GM23338 (cell line): Measurements from ENCODE around the genes ARHGDIG and RHBDL1.

GRCh38 chr16:25920-26339, 27.5 kb downstream of the POLR3K start:
- PRO-cap, result no peak
- RAMPAGE, long total RNA, result no peak

GRCh38 chr16:74818-75291, 2.4 kb upstream of the RHBDF1 start:
- PRO-cap, result bidirectional peak, plus-strand start at chr16:74929, minus-strand start at chr16:74713; unidirectional peak, minus-strand start at chr16:75184
- RAMPAGE, long total RNA, result no peak

- PRO-cap, result no peak
- RAMPAGE, long total RNA, result no peak
Measured at GRCh38 chr16:227165-227863, 1.9 kb downstream of the LUC7L start.

DNA sequence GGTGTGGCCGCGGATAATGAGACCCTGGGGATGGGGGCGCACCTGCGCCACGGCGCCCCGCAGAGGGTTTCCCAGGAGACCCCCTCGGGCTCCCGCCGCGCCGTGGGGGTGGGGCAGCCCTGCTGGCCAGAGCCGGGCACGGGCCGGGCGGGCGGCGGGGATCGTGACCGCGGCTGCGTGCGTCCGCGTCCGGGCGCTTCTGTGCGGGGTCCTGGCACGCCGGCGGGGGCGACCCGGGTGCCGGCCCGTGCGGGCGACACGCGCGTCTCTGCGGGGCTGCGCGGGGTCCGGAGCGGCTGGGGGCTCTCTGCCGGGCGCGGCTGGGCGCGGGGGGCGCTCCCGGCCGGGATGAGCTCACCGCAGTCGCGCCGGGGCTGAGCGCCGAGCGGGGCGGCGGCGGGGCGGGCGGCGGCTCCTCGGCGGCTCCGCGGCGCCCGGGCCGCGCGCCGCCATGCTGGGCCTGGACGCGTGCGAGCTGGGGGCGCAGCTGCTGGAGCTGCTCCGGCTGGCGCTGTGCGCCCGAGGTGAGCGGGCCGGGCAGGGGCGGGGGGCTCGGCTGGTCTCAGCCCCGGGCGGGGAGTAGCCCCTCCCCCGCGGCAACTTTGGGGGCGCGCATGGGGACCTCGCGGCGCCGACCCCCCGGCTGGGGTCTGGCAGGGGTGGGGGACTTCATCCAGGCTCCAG, at the start of gene ARHGDIG:
TSS of gene ARHGDIG (plus strand) at position 362 of the 684 bp plus-strand sequence.
- PRO-cap, result bidirectional peak, plus-strand start at position 129 of the sequence, minus-strand start outside the sequence
- RAMPAGE, long total RNA, result no peak

DNA sequence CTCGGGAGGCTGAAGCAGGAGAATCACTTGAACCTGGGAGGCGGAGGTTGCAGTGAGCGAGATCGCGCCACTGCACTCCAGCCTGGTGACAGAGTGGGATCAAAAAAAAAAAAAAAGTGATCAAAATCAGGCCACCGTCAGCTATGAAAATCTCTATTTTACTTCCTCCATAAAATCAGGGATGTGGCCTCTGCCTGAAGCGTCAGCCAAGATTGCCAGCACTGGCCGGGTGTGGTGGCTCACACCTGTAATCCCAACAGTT, 26.0 kb downstream of the AXIN1 start:
- PRO-cap, result no peak
- RAMPAGE, long total RNA, result no peak

GRCh38 chr16:330089-330737, 22.3 kb downstream of the AXIN1 start:
- PRO-cap, result no peak
- RAMPAGE, long total RNA, result no peak

DNA sequence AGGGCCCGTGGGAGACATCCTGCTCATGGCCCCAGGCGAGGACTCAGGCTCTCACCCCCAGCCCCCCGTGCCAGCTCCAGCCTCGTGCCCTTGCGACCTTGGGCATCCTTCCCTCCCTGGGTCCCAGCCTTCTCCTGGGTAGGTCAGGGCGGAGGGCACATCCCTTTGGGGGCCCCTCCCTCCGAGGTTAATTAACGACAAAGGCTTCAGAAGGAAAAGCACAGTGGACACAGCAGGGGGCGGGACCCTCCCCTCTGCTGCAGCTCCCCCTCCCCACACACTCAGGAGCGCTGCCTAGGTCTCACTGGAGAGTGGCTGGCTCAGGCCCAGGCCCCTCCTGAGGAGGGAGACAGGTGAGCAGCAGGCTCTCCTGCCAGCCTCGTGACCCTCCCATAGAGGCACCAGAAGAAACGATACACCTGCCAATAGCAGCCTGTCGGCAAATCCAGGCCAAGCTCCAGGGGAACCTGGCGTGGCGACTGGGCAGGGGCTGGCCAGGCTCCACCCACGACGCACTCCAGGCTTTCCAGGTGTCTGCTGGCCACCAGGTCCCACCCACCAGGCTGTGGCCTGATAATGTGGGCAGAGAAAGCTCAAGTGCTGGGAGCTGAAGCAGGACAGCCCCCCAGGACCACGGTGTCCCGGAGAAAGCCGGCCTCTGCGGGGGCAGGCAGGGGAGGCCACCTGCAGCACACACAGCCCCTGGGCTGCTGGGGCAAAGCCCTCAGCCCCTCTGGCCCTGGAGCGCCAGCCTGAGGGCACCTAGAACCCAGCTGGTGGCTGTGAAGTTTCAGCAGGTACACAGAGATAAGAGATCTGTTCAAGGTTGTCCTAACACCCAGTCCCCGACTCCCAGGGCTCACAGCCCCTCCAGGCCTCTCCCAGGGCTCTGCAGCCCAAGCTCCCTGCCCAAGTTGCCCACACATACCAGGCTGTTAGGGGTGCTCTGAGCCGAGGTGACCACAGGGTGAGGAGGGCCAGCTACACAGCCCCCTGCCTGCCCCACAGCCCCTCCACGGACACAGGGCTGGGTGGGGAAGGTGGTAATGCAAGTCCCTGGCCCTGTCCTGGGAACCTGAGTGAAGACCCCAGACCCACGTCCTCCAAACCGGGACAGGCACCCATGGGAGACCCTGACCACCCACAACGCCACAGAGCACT, 2.5 kb downstream of the PGAP6 start:
- PRO-cap, result no peak
- RAMPAGE, long total RNA, result no peak

- PRO-cap, result no peak
- RAMPAGE, long total RNA, result no peak
Measured at GRCh38 chr16:474349-475028, 49.0 kb downstream of the RAB11FIP3 start.

DNA sequence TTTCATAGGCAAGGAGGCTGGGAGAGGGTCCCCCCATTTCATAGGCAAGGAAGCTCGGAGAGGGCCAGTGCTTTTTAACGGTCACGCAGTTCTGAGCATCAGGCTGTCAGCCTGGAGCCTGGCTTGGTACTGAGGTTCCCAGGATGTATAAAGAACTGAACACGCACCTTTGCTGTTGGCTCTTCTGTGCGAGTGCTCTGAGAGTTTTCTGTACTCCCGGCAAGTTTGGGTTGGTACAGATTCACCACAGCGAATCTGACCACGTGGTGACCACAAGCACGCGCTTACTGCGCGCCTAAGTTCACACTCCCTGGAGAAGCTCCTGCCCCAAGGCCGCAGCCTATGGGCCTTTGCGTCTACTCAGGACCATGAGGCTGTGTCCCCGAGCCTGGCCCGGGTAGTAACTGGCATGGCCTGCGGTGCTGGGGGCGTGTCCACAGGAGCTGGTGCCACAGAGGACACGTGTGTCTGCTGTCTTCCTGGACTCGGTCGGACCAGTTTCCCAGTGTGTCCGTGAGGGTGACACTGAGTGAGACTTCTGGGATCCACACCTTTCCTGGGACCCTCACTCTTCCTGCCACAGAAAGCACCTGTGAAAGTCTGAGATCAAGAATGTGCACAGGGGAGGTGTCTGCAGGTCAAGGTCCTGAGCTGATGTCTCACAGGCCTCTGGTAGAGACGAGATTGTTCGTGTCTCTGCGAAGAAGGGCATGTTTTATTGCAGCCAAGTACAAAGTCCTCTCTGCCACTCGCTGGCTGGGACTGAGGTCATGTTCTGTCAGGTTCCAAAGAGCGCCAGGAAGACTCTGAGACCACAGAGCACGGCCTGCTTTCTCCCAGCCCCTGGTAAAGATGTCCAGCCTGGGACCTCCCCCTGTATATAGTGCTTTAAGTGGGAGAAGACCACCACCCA, 25.3 kb upstream of the CAPN15 start:
- PRO-cap, result no peak
- RAMPAGE, long total RNA, result no peak

GRCh38 chr16:526315-527003, 1.1 kb upstream of the CAPN15 start:
- PRO-cap, result bidirectional peak, plus-strand start at chr16:526916, minus-strand start at chr16:526940
- RAMPAGE, long total RNA, result no peak

DNA sequence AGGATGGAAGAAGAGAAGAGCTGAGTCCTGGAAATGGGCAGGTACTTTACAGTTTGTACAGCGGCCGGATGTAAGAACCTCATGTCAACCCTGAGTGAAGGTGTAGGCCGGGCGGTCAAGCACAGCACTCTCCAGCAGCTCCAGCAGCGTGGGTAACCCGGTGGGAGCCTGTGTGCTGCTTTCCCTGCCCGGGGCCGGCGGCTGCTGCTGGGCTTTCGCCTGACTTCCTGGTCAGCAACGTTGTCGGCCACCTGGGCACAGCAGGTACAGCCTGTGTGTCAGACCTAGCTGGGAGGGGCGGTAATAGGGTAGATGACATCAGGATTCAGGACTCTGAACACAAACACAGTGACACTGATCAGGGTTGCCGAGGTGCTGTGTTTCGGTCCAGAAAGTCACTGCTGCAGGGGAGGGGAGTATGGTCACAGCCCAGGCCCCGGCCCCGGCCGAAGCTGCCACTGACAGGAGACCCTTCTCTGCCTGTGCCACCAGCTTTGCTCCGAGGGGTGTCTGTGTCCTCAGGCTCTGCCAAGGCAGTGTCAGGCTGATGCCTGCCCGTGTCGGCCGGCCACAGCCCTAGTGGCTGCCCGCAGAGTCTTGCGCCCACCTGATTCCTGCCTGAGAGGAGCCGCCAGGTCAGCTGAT, 9.0 kb downstream of the RAB40C start:
- PRO-cap, result no peak
- RAMPAGE, long total RNA, result no peak

DNA sequence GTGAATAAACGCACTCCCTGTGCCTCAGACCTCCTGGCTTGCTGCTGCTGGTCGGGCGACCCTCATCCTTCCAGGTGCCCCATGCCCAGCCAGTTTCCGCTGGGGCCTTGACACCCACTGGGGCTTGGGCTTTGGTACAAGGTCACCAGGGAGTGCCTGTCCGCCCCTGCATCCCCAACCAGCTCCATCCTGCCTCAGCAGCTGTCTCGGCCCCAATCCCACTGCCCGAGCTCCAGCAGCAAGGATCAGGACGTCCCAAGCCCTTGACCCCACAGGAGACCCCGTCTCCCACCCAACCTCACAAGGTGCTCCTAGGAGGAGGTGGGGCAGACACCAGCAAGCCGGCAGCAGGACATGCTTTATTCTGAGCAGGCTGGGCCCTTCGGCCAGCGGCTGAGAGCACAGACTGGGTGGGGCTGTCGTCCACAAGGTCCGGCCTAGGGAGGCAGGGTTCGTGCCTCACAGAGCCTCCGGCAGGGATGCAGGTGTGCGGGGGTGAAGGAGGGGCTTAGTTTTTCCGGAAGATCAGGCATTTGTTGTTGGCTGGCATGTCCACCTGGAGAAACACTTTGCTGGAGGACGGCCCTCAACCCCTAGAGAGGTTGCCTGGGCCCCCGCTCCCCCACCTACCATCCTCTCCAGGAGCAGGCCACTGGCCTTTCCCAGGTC, 1.9 kb downstream of the METTL26 start:
- PRO-cap, result no peak
- RAMPAGE, long total RNA, result no peak

- PRO-cap, result no peak
- RAMPAGE, long total RNA, result no peak
Measured at GRCh38 chr16:637185-637424, 1.0 kb upstream of the METTL26 start.

- PRO-cap, result no peak
- RAMPAGE, long total RNA, result no peak
Measured at GRCh38 chr16:647973-648603, 1.1 kb upstream of the WDR90 start.

- PRO-cap, result no peak
- RAMPAGE, long total RNA, result no peak
Measured at GRCh38 chr16:666452-666877, 1.5 kb upstream of the RHOT2 start.

GRCh38 chr16:669987-670517, 2.1 kb downstream of the RHOT2 start:
- PRO-cap, result no peak
- RAMPAGE, long total RNA, result no peak

DNA sequence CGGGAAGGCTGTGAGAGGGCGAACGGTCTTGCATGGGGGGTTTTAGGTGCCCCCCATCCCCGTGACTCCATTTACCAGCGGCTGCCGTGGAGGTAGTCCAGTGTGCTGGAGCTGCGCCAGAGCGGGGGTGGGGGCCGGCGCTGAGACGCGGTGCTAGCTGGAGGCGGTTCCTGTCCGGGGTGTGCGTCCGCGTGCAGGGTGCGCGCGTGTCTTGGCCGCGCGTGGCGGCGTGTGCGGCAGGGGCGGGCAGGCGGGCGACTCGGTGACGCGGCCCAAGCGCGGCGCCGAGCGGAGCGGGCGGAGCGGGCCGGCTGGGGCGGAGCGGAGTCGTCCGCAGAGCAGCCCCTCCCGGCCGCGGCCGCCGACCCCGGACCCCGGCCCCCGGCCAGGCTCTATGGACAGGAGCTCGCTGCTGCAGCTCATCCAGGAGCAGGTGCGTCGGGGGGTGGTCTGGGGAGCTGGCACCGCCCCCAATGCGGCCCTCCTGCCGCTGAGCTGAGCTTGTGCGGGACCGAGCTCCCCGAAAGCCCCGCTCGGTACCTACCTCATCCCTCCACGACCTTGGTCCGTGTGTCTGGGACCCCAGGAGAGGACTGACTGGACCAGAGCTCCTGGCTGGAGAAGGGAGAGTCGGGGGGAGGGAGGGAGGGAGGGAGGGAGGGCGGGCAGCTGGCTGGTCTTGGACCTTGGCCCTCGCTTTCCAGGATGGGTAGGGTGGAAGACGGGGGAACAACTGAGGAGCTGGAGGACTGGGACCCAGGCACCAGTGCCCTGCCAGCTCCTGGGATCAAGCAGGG, at the start of gene RHBDL1:
TSS of gene RHBDL1 (plus strand) at position 275 of the 797 bp plus-strand sequence.
- PRO-cap, result bidirectional peak, plus-strand start at position 395 of the sequence, minus-strand start at position 396 of the sequence; bidirectional peak, plus-strand start at position 696 of the sequence, minus-strand start at position 595 of the sequence
- RAMPAGE, long total RNA, result no peak

DNA sequence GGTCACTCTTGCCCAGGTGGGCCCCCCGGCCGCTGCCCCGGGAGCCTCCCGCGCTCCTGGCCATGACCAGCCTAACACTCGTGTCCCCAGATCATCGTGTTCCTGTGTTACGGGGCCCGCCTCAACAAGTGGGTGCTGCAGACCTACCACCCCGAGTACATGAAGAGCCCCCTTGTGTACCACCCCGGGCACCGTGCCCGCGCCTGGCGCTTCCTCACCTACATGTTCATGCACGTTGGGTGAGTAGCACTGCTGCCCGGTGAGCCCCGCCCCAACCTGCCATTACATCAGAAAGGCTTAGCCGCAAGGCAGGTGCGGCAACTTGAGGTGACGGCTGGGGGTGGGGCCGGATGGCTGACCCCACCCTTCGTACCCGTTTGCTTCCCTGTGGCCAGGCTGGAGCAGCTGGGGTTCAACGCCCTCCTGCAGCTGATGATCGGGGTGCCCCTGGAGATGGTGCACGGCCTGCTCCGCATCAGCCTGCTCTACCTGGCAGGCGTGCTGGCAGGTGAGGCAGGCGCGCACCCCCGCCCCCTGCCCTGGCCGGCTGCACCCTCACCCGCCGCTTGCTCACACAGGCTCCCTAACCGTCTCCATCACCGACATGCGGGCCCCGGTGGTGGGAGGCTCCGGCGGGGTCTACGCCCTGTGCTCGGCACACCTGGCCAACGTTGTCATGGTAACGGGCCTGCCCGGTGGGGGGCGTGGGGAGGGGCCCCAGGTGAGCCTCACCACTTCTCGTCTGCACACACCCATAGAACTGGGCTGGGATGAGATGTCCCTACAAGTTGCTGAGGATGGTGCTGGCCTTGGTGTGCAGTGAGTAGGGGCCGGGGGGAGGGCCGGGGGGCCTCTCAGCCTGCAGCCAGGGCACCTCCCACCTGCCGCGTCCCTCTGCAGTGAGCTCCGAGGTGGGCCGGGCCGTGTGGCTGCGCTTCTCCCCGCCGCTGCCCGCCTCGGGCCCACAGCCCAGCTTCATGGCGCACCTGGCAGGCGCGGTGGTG, 1.7 kb downstream of the RHBDL1 start:
- PRO-cap, result bidirectional peak, plus-strand start at position 376 of the sequence, minus-strand start at position 278 of the sequence; bidirectional peak, plus-strand start at position 747 of the sequence, minus-strand start at position 578 of the sequence
- RAMPAGE, long total RNA, result no peak

GRCh38 chr16:692866-693253, 2.7 kb upstream of the WDR24 start:
- PRO-cap, result no peak
- RAMPAGE, long total RNA, result no peak

- PRO-cap, result bidirectional peak, plus-strand start at chr16:695420, minus-strand start at chr16:695287; unidirectional peak, minus-strand start at chr16:695697; bidirectional peak, plus-strand start at chr16:696043, minus-strand start at chr16:695810
- RAMPAGE, long total RNA, result no peak
Measured at GRCh38 chr16:695166-696219, 5.3 kb upstream of the WDR24 start.